Testis (tissue), 5 donors: ENCODE data around the genes KLHL35 and UVRAG.

- PRO-cap, 3 experiments: no peak in any of the 3 experiments
- RAMPAGE, long total RNA, 2 experiments: no peak in any of the 2 experiments
- RRBS: no CpG with 5 or more reads among the region's 2 CpGs
Observed at GRCh38 chr11:74625175-74625741, 32.9 kb downstream of the POLD3 start.

DNA sequence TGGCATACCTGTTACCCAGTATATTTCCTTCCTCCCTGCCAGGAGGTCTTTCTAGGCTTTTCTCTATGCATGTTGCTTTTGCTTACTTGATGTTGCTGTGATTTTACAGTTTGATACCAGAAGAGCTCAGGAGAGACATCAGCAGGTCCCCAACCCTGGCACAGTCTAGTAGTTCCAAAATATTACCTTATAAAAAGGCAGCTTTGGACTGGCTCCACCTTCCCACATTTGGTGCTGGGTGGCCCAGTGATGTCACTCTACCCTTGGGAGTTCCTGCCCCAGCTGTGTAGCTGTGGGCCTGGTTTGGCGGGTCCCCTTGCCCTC, 54.8 kb downstream of the CHRDL2 start:
- PRO-cap, 3 experiments: no peak in any of the 3 experiments
- RAMPAGE, long total RNA, 2 experiments: no peak in any of the 2 experiments
- RRBS: no CpG with 5 or more reads among the region's 1 CpG

DNA sequence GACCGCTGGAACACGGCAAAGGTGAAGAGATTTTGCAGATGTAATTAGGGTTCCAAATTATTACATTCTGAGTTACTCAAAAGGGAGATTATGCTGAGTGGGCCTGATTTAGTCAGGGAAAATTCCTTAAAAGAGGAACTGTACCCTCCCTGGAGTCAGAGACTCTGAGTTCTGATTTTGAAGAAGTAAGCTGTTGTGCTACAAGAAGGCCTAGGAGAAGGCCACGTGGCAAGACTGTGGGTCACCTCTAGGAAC, 45.4 kb downstream of the CHRDL2 start:
- PRO-cap, 3 experiments: peak in 2 of 3 experiments; most common minus-strand start position 166 of the sequence (in 2)
- RAMPAGE, long total RNA, 2 experiments: no peak in any of the 2 experiments
- RRBS: no CpG with 5 or more reads among the region's 3 CpGs

- PRO-cap, 3 experiments: no peak in any of the 3 experiments
- RAMPAGE, long total RNA, 2 experiments: no peak in any of the 2 experiments
- RRBS: no CpG with 5 or more reads among the region's 2 CpGs
Observed at GRCh38 chr11:74789468-74789902, 40.8 kb downstream of the RNF169 start.

DNA sequence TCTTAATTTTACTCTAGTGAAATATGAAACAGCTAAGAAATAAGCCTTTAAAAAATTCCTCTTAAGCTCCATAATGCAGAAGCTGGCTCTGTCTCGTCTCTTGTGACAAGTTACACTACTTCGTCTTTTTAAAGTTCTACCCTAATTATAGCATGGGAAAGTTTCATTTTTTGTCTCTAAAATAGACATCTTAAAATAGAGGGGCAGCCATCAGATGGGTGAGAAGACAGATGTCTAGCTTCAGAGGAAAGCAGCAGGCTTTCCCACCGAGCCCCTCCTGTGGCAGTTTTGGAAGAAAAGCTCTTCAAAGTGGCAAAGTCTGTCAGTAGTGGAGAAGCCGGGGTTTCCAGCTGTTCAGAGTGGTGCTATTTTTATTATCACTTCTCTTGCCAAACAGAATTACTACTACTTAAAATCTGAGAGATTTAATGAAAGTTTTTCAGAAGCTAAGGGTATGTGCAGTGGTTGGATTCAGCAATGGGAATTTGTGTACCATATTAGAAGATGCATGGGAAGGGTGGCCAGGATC, 39.4 kb downstream of the XRRA1 start:
- PRO-cap, 3 experiments: no peak in any of the 3 experiments
- RAMPAGE, long total RNA, 2 experiments: no peak in any of the 2 experiments
- RRBS: no CpG with 5 or more reads among the region's 4 CpGs

DNA sequence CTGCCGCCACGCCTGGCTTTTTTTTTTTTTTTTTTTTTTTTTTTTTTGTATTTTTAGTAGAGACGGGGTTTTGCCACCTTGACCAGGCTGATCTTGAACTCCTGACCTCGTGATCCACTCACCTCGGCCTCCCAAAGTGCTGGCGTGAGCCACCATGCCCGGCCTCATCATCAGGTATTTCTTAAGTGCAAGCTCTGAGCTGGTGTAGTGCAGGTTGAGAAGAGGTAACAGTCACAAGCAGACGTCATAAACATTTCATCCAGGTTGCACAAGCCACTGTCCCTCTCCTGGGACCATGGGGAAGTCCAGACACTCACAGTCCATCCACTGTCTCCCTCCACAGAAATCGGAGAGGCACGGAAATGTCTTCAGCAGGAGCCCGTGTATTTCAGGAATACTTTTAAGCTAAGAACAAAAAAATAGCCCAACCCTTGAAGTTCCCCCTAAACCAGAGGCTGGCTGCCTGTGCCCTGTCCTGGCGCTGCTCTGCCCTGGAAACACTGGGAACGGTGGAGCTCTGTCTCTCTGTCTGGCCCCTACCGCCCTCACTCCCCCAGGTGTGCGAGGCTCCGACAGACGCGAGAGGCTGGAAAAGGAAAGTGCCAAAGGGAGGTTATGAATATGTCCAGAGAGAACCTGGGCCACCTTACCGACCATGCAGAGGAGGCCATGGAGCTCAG, 10.8 kb upstream of the SLCO2B1 start:
- PRO-cap, 3 experiments: peak in 1 of 3 experiments; most common plus-strand start position 290 of the sequence (in 1); most common minus-strand start position 183 of the sequence (in 1)
- RAMPAGE, long total RNA, 2 experiments: start-site peak on the plus strand in 1 of 2 experiments, centred at position 302 of the sequence, 15 reads per replicate; start-site peak on the minus strand in 1 of 2 experiments, centred at position 474 of the sequence, 5 reads per replicate
- RRBS: no CpG with 5 or more reads among the region's 19 CpGs

DNA sequence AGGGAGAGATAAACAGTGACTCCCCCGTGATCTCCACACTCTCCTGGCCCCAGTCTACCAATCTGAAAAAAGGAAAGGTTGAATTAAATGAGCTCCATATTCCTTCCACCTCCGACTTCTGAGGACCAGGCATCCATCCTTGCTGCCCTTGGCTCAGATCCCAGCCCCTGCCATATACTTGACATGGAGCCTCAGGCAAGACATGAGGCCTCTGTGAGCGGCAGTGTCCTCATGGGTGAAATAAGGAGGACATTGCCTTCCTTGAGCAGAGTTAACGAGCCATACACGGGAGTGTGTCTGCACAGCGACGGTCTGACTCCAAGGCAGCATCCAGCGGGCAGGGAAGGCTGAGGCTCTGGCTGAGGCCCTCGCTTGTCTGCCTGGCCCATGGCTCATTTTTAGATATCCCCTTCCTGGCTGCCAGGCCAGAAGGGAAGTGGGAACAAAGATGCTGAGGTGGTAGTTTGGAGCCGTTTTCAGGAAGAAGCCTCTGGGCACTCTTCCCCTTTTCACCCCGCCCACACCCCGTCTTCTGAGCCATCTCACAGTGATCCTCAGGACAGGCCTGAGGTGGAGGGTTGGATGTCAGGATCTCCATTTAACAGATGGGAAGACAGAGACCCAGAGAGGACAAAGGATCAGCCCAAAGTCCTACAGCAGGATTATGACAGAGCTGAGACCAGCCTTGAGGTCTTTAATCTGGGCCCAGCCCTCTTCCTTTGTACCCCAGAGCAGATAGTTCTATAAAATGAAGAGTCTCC, 3.1 kb upstream of the SLCO2B1 start:
- PRO-cap, 3 experiments: no peak in any of the 3 experiments
- RAMPAGE, long total RNA, 2 experiments: no peak in any of the 2 experiments
- RRBS: no CpG with 5 or more reads among the region's 12 CpGs

DNA sequence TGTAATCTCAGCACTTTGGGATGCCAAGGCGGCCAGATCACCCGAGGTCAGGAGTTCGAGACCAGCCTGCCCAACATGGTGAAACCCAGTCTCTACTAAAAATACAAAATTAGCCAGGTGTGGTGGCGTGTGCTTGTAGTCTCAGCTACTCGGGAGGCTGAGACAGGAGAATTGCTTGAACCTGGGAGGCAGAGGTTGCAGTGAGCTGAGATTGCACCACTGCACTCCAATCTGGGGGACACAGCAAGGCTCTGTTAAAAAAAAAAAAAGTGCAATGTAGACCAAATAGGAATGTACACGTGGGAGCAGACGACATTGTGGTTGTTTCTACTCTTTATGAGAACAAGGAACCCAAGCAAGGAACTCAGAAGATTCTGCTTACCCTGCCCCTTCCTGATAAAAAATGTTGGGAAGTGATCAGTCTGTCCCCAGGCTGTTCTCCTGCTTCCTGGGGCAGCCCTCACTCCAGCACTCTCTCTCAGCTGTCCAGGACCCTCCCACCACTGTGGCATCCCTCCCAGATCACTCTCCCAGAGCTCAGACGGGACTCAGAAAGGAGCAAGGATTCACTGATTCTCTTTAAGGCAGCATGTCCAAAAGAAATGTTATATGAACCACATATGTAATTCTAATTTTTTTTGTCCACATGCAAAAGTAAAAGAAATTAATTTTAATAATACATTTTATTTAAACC, 31.7 kb downstream of the SLCO2B1 start:
- PRO-cap, 3 experiments: peak in 1 of 3 experiments; most common plus-strand start position 367 of the sequence (in 1)
- RAMPAGE, long total RNA, 2 experiments: no peak in any of the 2 experiments
- RRBS: no CpG with 5 or more reads among the region's 8 CpGs

- PRO-cap, 3 experiments: peak in 2 of 3 experiments; most common minus-strand start chr11:75262537 (in 2)
- RAMPAGE, long total RNA, 2 experiments: no peak in any of the 2 experiments
- RRBS: no CpG with 5 or more reads among the region's 13 CpGs
Observed at GRCh38 chr11:75262328-75263286, 22.0 kb downstream of the TPBGL start.

GRCh38 chr11:75263287-75263705, 22.7 kb downstream of the TPBGL start:
- PRO-cap, 3 experiments: no peak in any of the 3 experiments
- RAMPAGE, long total RNA, 2 experiments: no peak in any of the 2 experiments
- RRBS: no CpG with 5 or more reads among the region's 7 CpGs

DNA sequence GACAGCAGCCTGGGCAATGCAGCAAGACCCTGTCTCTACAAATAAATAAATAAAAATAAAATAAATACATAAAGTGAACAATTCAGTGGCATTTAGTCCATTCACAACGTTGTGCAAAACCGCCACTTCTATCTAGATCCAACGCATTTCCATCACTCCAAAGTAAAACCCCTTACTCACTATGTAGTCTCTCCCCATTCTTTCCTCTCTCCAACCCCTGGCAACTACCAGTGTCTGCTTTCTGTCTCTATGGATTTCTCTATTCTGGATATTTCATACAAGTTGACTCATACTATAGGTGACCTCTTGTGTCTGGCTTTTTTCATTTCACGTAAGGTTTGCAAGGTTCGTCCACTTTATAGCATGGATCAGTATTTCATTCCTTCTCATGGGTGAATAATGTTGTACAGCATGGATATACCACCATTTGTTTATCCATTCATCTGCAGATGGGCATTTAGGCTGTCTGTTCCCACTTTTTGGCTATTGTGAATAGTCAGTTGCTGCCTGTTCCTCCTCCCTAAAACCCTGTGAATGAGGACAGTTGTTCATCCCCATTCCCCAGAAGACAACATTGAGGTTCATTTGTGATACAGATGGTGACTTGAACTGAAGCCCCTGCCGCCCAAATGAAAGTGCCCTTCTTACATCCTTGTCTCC, 23.4 kb downstream of the ARRB1 start:
- PRO-cap, 3 experiments: no peak in any of the 3 experiments
- RAMPAGE, long total RNA, 2 experiments: start-site peak on the minus strand in 1 of 2 experiments, centred at position 342 of the sequence, 7 reads per replicate
- RRBS: no CpG with 5 or more reads among the region's 6 CpGs

- PRO-cap, 3 experiments: no peak in any of the 3 experiments
- RAMPAGE, long total RNA, 2 experiments: no peak in any of the 2 experiments
- RRBS: no CpG with 5 or more reads among the region's 3 CpGs
Observed at GRCh38 chr11:75372285-75372576, 20.8 kb upstream of the ARRB1 start.

- PRO-cap, 3 experiments: no peak in any of the 3 experiments
- RAMPAGE, long total RNA, 2 experiments: no peak in any of the 2 experiments
- RRBS: no CpG with 5 or more reads among the region's 1 CpG
Observed at GRCh38 chr11:75372577-75372780, 21.0 kb upstream of the ARRB1 start.

GRCh38 chr11:75403627-75404713, 4.7 kb downstream of the RPS3 start:
- PRO-cap, 3 experiments: no peak in any of the 3 experiments
- RAMPAGE, long total RNA, 2 experiments: no peak in any of the 2 experiments
- RRBS: no CpG with 5 or more reads among the region's 17 CpGs

- PRO-cap, 3 experiments: no peak in any of the 3 experiments
- RAMPAGE, long total RNA, 2 experiments: no peak in any of the 2 experiments
- RRBS: no CpG with 5 or more reads among the region's 18 CpGs
Observed at GRCh38 chr11:75433086-75433745, at the start of gene KLHL35. TSS of gene KLHL35 (minus strand) at chr11:75433203.

DNA sequence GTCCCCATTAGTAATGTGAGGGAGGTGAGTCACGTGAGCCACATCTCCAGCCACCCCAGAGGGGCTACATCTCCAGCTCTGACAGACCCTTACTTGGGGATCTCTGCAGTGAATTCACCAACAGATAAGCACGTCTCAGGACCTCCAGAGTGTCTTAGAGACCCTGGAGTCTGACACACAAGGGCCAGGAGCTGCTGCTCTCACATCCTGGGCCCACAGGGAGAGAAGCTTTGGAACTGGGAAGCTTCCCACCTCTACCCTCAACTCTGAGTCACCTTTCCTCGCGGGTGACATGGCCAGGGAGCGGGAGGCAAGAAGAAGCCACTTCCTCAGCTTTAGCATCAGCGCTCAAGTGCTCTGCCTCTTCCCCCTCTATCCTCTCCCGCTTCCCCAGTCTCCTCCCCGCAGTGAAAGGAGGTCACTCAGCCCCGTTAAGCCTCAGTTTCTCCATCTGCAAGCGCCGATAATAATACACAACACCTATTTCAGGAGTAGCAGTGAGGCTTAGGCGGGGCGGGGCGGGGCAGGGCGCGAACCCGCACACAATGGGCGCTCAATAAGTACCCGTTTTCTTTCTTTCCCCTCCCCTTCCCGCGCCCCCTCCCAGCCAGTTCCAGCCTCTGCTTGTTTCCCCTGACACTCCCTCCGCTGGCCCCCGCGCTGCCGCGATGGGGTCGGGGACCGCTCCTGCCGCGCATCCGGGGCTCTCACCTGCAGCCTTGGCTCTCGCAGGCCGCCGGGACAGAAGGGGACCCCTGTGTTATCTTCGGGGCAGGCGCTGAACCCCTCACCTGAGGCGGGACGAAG, 1.0 kb downstream of the GDPD5 start:
- PRO-cap, 3 experiments: peak in 1 of 3 experiments; most common plus-strand start position 660 of the sequence (in 1); most common minus-strand start position 643 of the sequence (in 1)
- RAMPAGE, long total RNA, 2 experiments: no peak in any of the 2 experiments
- RRBS: under 1% methylated on average over 6 of the region's 38 CpGs

GRCh38 chr11:75673855-75674442, 5.1 kb upstream of the MAP6 start:
- PRO-cap, 3 experiments: peak in 1 of 3 experiments; most common minus-strand start chr11:75674146 (in 1)
- RAMPAGE, long total RNA, 2 experiments: no peak in any of the 2 experiments
- RRBS: no CpG with 5 or more reads among the region's 7 CpGs

- PRO-cap, 3 experiments: peak in 3 of 3 experiments; most common plus-strand start chr11:75814846 (in 3); most common minus-strand start chr11:75814758 (in 3)
- RAMPAGE, long total RNA, 2 experiments: start-site peak on the minus strand in 1 of 2 experiments, at chr11:75814747-75814777 at its widest, 270 reads per replicate
- RRBS: 2% methylated on average over 7 of the region's 52 CpGs
Observed at GRCh38 chr11:75814426-75815314, at the start of gene UVRAG. TSS of gene UVRAG (plus strand) at chr11:75815210.

DNA sequence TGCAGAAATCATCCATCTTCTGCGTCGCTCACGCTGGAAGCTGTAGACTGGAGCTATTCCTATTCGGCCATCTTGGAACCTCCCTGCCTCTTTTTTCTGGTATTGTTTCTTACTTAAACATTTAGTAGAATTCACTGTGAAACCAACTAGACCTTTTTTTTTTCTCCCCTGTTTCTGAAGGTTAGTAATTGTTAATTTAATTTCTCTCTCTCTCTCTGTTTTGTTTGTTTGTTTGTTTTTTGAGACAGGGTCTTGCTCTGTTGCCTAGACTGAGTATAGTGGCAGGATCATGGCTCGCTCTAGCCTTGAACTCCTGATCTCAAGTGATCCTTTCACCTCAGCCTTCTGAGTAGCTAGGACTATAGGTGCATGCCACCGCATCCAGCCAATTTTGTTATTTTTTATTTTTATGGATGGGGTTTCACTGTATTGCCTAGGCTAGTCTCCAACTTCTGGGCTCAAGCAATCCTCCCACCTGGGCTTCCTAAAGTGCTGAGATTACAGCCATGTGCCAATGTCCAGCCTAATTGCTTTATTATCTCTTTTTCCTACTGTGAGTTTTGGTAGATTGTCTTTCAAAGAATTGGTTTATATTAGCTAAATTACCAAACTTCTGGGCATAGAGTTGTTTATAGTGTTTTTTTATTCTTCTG, 165.1 kb downstream of the UVRAG start:
- PRO-cap, 3 experiments: no peak in any of the 3 experiments
- RAMPAGE, long total RNA, 2 experiments: no peak in any of the 2 experiments
- RRBS: no CpG with 5 or more reads among the region's 6 CpGs

GRCh38 chr11:76142762-76143337, 63.5 kb downstream of the WNT11 start:
- PRO-cap, 3 experiments: no peak in any of the 3 experiments
- RAMPAGE, long total RNA, 2 experiments: no peak in any of the 2 experiments
- RRBS: no CpG with 5 or more reads among the region's 11 CpGs